AG09319 (cell line): ENCODE results near the gene ROPN1.

DNA sequence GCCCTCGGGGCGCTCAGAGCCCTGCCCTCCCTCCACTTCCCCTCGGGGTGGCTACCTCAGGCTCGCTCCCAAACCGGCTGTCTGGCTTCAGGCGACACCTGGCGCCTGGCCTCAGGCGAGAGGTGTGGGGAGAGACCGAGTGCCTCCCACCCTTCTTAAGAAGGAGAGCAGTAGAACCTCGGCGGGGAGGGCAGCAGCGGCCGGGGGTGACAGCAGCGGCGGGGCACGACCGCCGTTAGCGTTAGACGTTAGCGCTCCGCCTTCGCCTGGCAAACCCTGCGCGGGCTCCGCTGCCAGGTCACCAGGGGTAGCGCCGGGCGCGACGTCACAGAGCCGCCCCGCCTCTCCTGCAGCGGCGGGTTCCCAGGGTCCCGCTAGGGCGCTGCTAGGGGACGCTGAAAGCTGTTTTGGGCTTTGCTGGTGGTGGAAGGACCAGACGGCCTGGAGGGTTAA, at the start of gene ROPN1:
ROPN1 (minus strand) TSS at position 258 of the 453 bp plus-strand sequence.
- RRBS: no CpG with 5 or more reads among the region's 39 CpGs

DNA sequence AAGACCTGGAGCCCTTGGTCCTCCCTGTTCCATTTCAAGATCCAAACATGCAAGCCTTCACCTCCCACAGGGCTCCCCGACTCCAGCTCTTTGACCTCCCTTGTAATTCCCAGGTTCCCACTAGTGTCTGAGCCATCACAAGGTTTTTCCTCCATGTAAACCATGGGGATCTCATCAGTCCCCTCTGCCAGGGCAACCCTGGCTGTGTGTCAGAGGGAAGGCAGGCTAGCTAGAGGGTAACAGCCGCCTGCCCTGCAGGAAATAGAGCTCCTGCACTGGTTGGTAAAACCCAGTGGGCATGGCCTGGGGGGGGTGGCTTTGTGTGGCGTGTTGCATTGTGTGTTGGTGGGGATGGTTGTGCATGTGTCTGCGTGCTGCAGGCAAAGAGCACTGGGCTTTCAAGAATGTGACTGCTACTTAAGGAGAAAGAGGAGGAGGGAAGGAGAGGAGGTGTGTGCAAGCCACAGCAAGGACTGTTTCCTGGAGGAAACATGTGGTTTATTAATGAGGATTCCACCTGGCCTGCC, 216.7 kb downstream of the KALRN start:
- RRBS: no CpG with 5 or more reads among the region's 4 CpGs

GRCh38 chr3:124617112-124617654, 113.1 kb upstream of the UMPS start:
- RRBS: no CpG with 5 or more reads among the region's 2 CpGs

DNA sequence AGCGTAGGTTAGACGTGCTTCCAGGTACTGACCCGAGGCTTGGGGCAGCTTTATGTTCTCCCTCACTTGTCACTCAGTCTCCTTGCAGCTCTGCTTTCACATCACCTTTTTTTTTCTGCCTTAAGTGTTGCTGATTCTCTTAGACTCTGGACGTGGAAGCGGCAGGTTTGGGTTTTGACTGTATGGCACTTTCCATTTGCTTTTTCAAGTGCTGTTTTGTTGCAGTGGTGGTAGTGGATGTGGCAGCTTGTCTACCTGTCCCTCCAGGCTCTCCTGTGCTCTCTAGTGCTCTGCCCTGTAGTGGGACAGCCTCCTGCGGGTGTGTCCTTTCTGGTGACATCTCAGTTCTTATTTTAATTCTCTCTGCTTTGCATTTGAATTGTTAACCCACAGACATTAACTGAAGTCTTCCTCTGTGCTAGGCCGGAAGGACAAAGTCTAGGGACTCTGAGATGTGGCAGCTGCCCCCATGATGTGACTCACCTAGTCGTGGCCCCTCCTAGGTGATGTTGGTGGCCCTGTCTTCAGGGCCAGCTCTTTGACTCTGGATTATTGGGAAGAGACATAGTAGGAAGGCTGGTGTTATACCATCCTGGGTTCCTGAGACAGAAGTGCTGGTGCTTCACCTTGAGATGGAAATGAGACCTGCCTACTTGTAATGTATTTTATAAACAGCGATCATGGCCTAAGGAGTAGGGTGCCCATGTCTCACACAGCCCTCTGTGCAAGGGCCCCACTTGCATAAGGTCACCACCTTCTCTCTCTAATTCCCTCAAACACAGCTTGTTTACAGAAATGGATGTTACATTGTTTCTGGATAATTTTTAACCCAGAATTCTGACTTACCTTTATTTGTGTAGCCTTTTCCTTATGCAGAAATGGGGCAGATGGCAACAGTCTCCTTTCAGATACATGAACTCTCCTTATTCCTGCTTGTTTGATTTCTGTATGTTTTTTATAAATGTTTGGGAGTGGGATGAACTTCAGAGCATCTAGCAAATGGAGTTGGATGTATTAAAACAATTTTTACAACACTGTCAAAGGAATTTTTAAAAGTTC, 95.3 kb upstream of the UMPS start:
- RRBS: no CpG with 5 or more reads among the region's 9 CpGs

DNA sequence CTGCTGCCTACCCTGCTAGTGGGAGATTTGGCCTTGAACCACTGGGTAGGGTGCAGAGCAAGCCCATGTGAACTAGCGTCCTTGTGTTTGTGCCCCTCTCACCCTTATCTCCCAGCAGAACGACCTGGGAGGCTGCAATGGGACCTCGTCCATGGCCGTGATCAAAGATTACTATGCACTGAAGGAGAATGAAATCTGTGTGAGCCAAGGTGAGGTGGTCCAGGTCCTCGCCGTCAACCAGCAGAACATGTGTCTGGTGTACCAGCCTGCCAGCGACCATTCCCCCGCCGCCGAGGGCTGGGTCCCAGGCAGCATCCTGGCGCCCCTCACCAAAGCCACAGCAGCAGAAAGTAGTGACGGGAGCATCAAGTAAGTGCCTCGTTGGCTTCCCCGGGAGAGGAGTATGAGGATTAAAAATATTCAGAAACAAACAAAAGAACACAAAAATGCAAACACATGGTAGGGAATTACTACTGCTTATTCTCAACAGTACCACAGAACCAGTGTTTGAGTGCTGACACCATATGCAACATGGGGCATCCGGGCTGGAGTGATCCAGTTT, 55.9 kb upstream of the UMPS start:
- RRBS: no CpG with 5 or more reads among the region's 15 CpGs

DNA sequence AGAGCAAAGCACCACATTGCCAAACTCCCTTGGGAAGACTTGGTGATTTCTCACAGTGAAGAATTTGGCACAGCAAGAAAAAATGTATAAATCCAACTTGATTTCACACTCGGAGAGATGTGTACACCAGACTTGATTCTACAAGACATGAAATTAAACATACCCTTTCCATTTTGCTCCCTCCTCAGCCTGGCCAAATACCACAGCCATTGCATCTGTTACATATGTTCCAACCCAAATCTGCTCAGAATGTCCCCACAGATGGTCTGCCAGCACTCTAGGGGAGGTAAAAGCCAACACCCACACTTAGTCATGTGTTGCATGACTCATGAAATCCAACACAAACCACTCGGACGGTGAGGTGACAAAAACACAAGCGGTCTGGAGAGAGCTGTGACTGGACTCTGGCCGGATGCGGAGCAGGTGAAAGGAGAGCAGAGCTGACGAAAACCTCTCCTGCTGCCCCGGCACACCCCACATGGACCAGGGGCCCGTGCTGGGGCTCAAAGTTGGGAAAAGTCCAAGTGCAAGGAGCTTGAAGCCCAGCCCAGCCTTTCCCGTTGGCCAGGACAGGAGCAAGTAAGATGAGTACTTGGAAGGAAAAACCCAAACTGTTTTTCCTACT, 74.4 kb downstream of the ITGB5 start:
- RRBS: 3% methylated on average over 4 of the region's 10 CpGs

- RRBS: no CpG with 5 or more reads among the region's 4 CpGs
These were observed 53.2 kb downstream of the ITGB5 start for GRCh38 chr3:124833839-124834416.

- RRBS: no CpG with 5 or more reads among the region's 6 CpGs
These were observed 31.0 kb downstream of the HEG1 start for GRCh38 chr3:125024785-125025155.

- RRBS: no CpG with 5 or more reads among the region's 3 CpGs
These were observed 51.5 kb upstream of the HEG1 start for GRCh38 chr3:125107316-125107702.

- RRBS: no CpG with 5 or more reads among the region's 26 CpGs
These were observed 64.8 kb upstream of the HEG1 start for GRCh38 chr3:125120280-125121241.

DNA sequence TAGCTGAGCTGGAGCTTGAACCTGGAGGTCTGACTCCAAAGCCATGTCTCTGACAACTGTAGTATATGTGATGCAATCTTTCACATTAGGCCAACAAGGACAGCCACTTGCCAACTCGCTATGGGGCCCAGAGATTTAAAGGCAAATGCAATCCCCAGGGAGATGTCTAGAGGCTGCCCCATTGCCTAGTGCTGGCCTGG, 64.6 kb downstream of the SLC12A8 start:
- RRBS: no CpG with 5 or more reads among the region's 1 CpG

DNA sequence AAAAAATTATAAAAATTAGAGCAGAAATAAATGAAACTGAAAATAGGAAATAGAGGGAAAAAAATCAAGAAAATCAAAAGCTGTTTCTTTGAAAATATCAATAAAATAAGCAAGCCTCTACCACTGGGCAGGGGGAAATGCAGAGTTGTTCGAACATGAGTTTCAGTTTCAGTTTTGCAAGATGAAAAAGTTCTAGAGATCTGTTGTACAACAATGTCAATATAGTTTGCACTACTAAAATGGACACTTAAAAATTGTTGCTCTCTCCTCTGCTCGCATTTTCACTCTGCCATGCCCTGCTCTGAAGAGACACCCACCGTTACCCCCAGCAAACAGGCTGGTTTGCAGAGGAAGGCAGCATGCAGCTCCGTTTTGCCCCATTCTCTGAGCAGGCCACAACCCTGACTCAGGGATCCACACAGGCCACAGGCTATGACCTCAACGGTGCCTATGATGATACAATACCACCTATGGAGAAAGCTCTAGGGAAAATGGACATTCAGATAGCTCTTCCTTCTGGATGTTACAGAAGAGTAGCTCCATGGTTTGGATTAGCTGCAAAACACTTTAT, 64.4 kb downstream of the ZNF148 start:
- RRBS: no CpG with 5 or more reads among the region's 5 CpGs

- RRBS: no CpG with 5 or more reads among the region's 1 CpG
These were observed 18.4 kb upstream of the SNX4 start for GRCh38 chr3:125538347-125538845.

DNA sequence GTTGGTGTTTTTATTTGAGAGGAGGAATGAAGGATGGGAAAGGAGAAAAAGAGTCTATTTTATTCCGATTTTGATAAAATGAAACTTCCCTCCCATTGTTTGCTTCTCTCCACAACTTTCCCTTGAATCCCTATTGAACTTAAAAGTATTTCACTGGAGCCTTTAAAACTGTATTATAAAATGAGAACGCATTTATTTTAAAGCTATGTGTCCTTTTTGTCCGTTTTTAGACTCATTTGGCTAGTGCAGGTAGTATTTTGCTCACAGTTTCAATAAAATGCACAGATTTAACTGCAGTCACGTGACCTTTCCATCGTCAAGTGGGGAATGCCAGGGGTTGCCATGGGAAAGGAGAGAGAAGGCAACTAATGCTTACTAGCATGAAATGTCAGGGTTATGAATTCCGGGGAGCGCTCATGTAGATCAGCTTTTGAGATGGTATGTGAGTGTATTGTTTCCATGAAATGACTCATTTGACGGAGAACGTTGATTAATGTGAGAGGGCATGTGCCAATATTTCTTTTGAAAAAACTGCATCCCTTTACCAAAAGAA, 7.8 kb upstream of the OSBPL11 start:
- RRBS: no CpG with 5 or more reads among the region's 9 CpGs

DNA sequence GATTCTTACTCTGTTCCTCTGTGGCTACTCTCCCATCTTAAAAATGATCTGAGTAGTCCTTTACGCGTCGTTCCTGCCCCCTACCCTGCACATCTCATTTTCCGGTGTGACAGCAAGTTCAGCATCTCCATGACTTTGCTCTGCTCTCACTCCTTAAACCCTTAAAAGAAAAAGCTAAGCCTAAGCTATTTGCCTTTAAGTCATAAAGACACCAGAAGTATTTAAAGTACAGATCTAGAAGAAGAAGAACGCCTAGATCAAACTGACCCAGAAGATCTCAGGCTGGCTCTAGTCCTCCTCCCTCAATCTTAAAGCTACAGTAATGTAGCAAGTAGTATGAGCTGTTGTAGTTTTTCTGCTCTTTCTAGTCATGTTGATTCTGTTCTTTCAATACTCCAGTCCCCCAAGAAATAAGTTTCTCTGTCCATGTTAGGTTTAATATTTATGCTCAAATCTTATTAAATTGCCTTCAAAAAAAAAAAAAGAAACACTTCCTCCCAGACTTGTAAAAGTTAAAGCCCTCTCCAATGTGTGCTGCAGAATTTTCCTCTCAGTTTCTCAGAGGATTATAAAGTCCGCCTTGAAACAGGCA, 135.1 kb upstream of the ROPN1B start:
- RRBS: no CpG with 5 or more reads among the region's 6 CpGs

DNA sequence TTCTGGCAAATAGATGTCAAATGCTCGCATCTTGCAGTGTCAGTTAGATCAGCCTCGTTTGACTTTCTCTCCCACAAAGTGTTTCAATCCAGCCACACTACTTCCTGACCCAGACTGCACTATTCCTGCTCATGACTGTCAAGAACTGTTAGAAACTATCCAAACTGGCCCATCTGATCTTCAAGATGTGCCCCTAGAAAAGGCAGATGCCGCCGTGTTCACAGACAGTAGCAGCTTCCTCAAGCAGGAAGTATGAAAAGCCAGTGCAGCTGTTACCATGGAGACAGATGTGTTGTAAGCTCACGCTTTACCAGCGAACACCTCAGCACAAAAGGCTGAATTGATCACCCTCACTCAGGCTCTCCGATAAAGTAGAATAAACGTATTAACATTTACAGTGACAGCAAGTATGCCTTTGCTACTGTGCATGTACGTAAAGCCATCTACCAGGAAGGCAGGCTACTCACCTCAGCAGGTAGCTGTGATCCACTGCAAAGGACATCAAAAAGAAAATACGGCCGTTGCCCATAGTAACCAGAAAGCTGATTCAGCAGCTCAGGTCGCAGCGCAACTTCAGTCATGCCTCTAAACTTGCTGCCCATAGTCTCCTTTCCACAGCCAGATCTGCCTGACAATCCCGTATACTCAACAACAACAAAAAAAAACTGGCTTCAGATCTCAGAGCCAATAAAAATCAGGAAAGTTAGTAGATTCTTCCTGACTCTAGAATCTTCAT, 132.9 kb upstream of the ROPN1B start:
- RRBS: no CpG with 5 or more reads among the region's 14 CpGs

DNA sequence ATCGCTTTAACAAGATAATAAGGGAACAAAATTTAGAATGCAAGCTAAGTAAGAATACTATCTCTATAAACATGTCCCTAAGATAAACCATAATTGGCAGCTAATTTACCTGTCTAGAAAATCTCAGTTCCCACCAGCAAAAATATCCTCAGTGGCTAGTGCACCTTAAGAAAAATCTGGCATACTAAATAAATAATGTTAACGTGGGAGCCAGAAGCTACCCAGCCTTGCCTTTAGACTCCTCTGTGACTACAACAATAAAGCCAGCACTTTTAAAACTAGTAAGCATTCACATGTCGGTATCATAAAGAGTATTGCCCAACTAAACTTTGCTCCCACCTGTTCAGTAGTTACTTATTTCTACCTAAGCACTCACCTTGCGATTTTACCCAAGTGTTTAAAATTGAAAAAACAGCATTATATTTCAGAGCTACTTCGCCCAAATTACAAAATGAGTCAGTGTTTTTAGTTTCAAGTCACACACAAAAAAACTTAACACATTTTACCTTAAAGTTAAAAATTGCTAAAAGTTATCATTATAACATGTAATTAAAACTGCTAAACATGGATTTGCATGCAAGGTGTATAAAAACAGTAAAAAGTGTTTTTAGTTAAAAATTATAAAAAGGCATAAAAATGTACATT, 12.8 kb downstream of the ALDH1L1 start:
- RRBS: no CpG with 5 or more reads among the region's 5 CpGs

GRCh38 chr3:126347333-126347877, 9.8 kb downstream of the KLF15 start:
- RRBS: no CpG with 5 or more reads among the region's 5 CpGs

DNA sequence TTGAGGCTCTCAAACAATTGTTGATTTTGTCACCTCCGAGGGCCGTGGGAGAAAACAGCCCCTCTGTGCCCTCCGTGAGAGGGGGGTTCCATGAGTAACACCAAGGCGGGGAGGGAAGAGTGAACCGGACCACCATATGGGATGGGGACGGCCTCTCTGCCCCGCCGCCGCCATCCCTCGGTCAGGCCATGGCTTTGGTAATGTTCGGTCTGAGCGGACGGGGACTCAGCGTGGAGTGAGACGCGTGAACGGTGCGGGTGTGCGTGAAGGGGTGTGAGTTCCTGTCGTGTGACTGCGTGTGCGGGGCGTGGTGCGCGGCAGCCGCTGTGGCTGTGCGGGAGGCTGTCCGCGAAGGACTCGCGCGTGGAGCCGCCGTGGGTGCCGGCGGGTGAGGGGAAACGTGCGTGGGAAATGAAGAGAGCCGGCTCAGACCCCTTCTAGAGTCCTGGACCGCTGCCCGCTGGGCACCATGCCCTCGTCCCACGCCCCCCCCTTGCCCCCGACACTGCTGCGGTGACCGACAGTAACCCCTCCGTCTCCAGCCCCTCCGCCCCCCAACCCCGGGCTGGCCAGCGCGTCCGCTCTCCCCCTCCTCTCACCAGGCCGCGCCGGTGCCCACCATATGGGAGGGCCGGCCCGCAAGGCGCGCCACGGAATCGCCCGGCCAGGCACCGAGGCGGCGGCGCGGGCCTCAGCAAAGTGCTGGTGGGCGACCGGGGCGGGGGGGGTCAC, 729 bp downstream of the KLF15 start:
- RRBS: 2% methylated on average over 15 of the region's 70 CpGs

DNA sequence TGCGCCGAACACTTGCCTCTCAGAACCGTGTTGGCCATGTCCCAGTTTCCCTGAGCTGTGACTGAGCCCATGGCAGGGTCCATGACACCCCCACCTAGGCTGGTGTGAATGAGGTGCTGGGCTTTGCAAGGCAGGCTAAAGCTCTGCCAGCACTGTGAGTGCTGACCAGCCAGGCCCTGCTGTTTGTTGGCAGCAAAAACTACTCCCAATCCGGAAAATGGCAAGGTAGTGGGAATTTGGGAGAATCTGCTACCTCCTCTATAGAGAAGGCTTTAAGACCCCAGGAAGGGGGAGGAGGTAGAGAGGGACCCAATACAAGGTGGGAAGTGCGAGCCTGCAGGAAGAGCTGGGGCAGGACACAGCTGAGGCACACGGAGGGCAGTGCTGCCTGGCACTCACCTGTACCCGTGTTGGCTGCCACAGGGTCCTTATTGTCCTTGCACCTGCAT, 8.5 kb upstream of the KLF15 start:
- RRBS: no CpG with 5 or more reads among the region's 7 CpGs